Glomerular endothelial cell (primary cell): ENCODE data around the gene CKAP4.

DNA sequence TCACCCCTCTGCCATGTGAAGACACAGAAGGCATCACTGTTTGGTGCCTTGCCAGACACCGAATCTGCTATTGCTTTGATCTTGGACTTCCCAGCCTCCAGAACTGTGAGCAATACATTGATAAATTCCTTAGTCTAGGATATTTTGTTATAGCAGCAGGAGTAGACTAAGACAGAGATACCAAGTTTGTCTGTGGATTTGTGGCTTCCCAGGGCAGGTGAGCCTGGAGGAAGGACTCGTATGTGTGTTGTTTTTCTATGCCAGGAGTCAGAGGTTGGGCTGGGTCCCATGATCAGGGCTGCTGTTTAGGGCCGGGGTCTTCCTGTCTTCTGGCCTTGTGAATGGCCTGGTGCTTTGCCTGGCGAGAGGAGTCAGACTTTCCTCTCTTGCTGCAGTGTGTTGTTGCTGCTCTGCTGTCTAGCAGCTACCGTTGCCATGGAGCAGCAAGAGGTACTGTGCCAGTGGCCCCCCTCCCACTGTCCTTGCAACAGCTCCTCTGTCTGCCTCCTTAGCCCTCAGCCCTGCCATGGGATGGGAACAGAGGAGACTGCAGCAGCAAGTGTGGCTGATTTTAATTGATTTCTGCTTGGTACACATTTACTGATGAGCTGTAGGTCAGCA lies 111.2 kb downstream of the CHST11 start:
- RAMPAGE, long total RNA, result no peak

- RAMPAGE, long total RNA, result no peak
Measured at GRCh38 chr12:104605182-104606399, 148.8 kb downstream of the CHST11 start.

GRCh38 chr12:104632202-104632401 lies 175.4 kb downstream of the CHST11 start:
- RAMPAGE, long total RNA, result no peak

- RAMPAGE, long total RNA, result no peak
Measured at GRCh38 chr12:104669014-104669591, 212.4 kb downstream of the CHST11 start.

- RAMPAGE, long total RNA, result no peak
Measured at GRCh38 chr12:104672295-104673141, 215.8 kb downstream of the CHST11 start.

DNA sequence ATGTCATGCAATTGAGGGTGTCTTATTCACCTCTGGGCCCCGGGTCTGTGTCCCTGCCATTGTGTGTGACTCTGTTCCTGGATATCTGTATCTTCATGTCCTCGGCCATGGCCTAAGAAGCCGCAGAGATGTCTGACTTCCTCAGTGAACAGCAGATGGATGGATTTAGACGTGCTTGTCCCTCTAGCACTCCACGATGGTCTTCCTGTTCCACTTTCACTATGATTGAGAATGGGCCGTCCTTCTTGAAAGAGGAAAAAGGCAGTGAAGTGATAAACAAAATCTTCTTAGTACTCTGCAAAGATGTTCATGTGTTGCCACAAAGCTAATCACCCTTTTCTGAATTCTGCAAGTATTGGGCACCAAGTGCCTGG lies 217.4 kb downstream of the SLC41A2 start:
- RAMPAGE, long total RNA, result no peak

DNA sequence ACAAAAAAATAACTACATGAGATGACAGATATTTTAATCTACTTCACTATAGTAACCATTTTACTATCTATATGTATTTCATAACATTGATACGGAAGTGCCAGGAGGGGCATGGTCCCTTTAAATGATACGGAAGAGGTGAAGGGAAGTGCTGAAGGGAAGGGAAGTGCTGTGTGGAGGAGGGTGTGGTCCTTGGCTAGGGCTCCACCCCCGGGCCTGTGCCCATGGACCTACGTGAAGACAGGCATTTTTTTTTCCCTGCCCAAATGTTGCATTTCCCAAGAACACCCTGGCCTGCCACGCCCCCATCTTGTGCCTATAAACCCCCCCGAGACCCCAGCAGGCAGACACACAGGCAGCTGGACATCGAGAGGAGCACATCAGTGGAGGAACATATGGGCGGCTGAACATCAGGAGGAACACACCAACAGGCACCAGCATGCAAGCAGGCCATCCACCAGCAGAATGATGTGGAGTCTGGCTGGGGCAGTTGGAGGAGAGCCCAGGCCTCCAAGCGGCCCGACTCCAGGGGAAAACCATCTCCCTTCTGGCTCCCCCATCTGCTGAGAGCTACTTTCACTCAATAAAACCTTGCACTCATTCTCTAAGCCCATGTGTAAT lies 134.1 kb downstream of the SLC41A2 start:
- RAMPAGE, long total RNA, result no peak

- RAMPAGE, long total RNA, result no peak
Measured at GRCh38 chr12:105090543-105090773, 6.2 kb upstream of the ALDH1L2 start.

DNA sequence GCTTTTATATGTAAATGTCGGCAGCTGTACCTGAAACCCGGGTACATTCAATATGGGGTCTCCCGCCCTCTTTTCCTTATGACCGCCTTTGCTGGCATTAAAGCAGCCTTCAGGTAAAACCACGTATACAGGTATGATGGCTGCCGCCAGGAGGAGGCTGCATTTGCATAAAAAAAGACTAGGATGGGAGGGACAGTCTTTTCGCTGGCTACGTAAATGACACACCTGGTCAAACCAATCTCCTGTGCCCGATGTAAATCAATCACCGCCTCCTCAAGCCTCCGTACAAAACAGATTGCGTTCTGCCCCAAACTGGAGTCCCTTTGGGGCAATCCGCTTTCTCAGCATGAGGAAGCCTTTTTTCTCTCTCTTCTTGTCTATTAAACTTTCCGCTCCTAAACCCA lies 8.1 kb upstream of the ALDH1L2 start:
- RAMPAGE, long total RNA, result no peak

DNA sequence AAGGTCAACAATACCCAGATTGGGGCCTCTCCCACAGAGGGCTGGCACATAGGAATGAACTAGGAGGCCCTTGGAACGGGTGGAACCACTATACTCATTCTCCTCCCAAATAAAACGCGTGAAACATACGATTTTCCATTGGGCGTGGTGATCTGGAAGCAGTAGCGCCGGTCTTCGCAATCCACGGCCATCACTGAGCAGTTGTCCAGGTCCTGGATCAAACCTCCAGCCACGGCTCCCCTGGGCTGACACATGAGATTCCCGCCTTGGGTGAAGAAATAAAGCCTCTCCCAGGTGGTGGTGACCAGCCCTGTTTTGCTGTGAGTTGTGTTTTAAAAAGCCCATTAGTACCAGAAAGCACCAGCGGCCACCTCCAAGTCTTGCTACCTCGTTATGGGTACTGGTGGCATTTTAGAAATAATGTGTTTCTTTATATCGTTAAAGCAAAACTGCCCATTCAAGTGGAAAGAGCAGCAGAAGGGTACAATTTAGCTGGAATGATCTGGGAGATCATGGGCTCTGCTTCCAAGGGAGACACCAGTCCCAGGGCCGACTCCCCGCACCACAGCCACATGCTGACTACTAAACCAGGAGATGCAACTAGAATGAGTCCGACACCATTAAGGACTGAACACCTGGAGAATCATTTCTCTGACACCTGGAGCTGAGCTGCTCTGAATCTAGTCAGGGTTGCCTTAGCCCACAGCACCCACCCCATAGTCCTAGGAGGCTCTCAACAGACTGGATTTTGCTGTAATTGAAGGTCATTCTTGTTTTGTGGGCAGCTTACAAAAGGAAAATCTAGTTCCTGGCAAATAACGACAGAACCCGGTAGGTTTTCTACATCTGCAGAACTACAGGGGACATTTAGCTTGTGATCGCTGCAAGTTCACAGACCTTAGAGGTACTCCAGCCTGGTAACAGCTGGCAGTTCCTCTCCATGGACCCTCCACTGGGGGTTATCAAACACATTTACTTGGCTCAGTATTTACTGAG lies 38.0 kb downstream of the APPL2 start:
- RAMPAGE, long total RNA, result no peak

DNA sequence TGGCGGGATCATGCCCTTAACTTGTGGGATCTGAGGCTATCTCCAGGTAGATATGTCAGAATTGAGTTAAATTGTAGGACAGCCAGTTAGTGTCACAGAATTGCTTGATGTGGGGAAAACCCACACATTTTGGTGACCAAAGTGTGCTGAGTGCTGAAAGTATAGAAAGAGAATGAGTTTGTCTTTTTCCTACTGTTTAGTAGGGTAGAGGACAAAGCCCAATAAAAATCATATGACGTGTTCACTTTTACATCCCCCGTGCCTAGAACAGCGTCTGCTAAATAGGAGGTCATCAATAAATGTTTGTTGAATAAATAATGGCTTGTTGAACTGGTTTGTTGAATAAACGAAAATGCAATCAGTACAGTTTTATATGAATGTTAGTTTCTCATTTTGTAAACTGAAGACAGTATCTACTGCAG lies 20.7 kb downstream of the APPL2 start:
- RAMPAGE, long total RNA, result no peak

GRCh38 chr12:105334650-105334952 lies 4.1 kb downstream of the C12orf75 start:
- RAMPAGE, long total RNA, result no peak

DNA sequence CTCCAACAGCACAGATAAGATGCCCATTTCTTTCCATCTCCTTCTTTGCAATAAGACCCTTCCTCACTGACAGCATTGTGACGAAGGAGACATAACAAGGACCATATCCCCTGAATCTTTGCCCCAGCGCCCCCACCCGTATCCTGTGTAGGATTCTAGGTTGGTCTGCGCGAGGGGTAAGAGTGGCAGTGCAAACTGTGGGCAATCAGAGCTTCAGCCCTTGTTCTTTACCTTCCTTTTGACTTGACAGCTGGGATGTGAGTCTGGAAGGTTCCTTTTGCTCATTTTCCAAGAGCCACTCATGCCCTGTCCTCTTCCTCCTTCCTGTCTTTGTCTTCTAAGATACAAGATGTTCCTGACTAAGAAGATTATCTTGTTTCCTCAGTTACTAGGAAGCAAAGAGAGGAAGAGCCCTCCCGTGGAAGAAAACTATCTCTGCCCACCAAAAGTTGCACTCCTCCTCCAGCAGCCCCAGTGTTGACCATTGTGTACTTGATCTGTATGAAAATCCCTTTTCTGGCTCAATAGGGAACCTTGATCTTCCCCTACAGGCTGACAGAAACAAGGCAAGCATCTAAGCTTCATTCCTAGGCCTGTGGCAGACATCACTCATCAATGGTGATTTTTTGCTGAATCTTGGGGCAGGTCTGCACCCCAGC lies 137.9 kb downstream of the C12orf75 start:
- RAMPAGE, long total RNA, result no peak

GRCh38 chr12:105485190-105485697 lies 154.8 kb downstream of the C12orf75 start:
- RAMPAGE, long total RNA, result no peak

DNA sequence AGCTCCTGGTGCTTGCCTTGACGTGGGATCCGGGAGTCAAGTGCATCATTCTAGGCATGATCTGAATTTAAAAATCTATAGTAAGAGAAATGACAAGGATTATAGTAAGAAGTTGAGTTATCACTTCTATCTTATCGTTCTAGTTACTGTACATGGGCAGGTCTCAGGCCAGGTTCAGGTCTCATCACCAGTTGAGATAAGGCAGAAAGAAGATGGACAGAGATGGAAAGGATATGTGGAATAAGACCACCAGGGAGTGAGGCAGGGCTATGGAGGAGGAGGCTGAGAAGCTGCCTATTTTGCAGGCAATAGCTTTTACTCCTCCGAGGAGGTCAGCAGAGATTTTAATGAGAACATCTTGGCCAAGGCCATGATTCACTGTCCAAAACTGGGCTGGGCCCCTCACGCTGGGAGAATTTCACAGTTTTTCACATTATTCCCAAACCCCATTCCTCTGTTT lies 283.6 kb downstream of the NUAK1 start:
- RAMPAGE, long total RNA, result no peak

- RAMPAGE, long total RNA, result no peak
Measured at GRCh38 chr12:106080354-106080777, 58.4 kb downstream of the NUAK1 start.

DNA sequence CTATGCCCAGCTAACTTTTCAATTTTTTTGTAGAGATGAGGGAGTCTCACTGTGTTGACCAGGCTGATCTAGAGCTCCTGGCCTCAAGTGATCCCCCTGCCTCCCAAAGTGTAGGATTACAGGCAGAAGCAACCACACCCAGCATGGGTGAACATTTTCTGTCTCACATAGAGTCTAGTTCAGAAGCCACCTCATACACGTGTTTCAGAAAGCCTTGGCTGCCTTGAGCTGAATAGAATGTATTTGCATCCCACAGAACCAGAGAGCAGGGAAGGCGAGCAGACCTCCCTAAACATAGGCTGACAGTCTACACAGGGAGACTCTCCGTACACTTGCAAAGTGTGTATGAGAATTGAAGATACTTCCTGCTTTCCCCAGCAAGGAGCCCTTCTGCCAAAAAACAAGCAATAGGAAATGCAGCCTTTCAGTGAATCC lies 11.4 kb downstream of the NUAK1 start:
- RAMPAGE, long total RNA, result no peak

GRCh38 chr12:106135700-106136237 lies 3.0 kb downstream of the NUAK1 start:
- RAMPAGE, long total RNA, result no peak

- RAMPAGE, long total RNA, result no peak
Measured at GRCh38 chr12:106247199-106248240, at the start of gene CKAP4. Gene CKAP4, minus strand, starts transcription at chr12:106248020.

GRCh38 chr12:106428378-106428668 lies 70.8 kb downstream of the POLR3B start:
- RAMPAGE, long total RNA, result no peak